ENCODE measurements around a stretch of chr17.

DNA sequence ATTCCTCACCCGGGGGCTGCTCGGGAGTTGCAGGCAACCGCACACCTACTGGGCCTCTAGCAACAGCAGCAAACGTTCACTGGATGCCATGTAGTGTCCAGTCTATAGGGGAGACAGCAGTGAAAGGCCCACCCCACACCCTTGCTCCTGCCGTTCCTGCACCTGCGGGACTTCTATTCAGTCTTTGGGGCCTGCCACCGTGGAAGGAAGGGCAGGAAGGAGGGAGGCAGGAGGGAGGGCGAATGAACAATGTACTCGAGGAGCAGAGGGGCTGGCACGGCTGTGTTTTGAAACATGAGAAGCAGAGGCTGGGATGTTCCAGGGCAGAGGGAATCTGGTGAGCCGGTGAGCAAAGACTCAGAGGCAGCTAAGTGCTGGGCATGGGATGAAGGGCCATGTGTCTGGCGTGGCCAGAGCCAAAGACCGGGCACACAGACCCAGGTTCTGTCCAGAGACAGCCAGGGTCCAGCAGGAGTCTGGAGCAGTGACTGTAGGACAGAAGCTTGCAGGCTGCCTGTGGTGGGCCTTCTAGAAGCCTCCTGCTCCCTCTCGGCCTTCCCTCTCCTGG lies 15.3 kb downstream of the SLC5A10 start:
- RRBS, result 70% methylated on average over 4 of the region's 14 CpGs

DNA sequence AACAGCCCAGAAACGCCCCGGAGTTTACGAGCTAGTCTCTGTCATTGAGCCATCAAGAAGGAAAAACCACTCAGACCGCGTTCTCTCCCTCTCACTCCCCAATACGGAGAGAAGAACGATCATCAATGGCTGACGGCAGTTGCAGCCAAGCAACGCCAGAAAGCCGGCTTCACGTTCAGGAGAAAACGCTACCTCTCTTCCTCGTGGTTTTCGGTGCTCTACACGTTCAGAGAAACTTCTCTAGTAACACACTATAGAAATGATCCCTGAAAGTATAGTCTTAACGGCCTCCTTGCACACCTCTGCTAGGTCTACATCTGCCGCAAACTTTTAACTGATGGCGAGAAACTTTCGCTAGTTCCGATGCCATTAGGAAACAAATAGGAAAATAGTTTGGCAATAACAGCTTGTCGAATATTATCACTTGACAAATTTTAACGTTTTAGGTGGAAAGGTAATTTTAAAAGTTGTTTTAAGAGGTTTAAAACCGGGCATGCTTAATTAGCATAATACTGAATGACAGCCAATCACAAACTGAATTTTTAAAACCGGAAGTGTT lies 47.1 kb upstream of the EPN2 start:
- RRBS, result no CpG with 5 or more reads among the region's 24 CpGs

- RRBS, result 83% methylated on average over 1 of the region's 29 CpGs
Measured at GRCh38 chr17:19336568-19337708, 25.6 kb downstream of the B9D1 start.

- RRBS, result 1% methylated on average over 6 of the region's 67 CpGs
Measured at GRCh38 chr17:19377415-19378358, 611 bp upstream of the MAPK7 start.

DNA sequence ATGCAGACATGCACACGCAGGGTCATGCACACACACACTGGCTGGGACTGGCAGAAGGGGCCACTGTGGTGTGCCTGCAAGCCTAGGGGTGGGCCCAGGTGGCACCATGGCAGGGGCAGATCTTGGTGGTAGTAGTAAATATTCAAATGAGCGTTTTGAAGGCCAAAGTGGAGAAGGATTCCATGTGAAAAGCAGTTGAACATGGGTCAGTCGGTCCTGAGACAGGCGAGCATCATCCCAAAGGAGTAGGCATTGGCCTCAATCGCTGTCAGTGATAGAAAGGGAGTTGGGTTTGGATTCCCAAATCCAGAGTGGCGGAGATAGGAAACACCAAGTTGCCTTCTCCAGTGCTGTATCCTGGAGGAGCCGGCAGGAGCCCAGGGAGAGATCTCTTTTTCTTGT lies 41.2 kb downstream of the RNF112 start:
- RRBS, result 100% methylated on average over 1 of the region's 7 CpGs

DNA sequence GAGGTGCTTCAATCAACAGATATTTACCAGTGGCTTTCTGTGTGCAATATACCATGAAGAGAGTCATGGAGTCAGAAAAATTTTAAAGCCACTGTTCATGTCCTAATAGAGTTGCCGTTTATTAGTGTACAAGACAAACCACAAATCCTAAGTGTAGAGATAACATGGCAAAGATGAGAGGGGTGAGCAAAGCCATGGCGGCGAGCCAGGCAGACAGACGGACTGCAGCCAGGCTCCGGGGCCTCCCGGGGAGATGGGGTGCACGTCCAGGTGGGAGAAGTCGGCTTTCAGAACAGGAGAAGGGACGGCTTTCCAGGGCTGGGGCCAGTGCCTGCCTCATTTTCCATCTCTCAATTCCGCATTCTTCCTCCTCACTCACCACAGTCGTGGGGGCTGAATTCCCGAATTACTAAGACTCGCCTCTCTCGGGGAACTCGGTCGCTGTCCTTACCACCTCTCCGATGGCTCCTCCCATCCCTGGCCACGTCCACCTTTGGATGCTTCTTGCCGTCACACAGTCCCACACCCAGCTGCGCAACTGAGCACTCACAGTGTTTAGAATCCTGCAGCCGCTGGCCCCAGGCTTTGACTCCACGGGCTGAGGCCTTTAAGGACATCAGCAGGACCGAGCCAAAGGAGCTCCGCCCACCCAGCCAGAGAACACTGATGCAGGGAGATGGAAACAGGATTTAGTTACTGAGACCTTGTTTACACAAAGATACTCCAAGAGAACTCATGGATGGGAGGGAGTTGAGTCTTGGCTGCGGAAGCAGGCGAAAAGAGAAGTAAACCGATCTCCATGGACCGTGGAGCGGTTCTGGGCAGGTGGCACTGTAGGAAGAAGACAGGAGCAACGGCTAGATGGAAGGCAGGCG lies 59.6 kb downstream of the RNF112 start:
- RRBS, result no CpG with 5 or more reads among the region's 31 CpGs

GRCh38 chr17:19529364-19529931 lies 4.2 kb upstream of the SLC47A1 start:
- RRBS, result no CpG with 5 or more reads among the region's 5 CpGs

DNA sequence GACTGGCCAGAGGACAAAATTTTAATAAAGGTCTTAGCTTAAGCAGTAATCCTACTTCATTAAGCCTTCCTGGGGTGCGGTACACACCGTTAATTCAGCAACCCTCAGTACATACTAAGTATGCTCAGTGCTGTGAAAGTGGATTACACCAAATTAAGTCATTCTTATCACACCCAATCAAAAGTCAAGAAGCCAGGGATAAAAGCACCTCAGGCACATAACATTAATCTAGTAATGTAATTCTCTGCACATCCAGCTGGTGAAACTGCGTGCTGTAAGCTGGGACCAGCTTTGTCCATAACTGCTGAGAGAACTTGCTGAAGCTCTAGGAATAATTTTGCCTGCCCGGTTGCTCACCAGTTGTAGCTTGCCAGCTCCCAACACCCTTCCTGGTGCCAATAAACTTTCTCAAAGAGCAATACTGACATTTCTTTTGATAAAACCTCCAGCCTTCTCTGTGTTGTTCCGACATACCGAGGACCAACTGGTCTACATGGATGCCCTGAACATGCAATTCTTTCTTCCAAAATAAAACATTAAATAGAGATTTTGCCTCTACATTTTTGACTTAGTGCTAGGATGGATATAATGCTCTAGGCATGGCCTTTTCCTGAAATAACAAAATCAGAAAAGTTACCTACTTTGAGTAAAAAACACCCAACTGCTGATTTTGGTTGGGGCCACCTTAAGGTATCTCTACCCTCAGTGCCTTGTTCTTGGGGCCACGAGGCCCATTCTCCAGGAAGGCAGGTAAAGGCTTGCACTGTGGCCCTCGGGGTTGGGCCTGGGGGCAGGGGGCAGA lies 45.0 kb downstream of the SLC47A1 start:
- RRBS, result no CpG with 5 or more reads among the region's 8 CpGs

- RRBS, result no CpG with 5 or more reads among the region's 4 CpGs
Measured at GRCh38 chr17:19768028-19768358, 19.9 kb upstream of the ALDH3A1 start.

- RRBS, result no CpG with 5 or more reads among the region's 8 CpGs
Measured at GRCh38 chr17:19795946-19796353, 47.9 kb upstream of the ALDH3A1 start.

DNA sequence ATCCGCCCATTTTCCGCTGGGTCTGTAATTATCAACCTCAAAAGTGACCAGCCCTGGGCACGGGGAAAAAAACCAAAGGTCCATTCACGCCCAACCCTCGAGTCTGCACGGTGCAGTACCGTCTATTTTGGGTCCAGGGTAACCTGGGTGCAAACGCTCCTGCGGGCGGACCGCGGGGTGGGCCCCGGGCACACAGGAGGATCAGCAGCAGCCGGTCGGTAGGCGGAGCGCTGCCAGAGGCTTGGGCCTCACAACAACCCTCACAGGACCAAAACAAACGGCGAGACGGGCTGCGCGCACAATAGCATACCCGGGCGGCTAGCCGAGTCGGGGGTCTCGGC lies 859 bp downstream of the ULK2 start:
- RRBS, result 1% methylated on average over 14 of the region's 27 CpGs

DNA sequence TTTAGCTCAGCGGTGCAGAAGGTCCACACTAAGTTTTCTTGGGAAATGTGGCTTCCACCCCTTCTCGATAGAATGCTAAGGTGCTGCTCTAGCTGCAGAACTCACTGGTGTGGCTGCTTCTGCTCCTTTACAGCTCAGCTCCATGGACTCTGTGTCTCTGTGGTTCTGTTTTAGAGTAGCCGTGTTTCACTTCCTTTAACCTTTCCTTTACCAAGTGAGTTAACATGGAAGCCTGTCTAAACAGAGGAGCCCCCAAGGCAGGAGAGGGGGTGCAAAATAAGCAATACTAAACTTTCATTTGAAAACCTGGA lies 65.3 kb downstream of the SPECC1 start:
- RRBS, result no CpG with 5 or more reads among the region's 3 CpGs

DNA sequence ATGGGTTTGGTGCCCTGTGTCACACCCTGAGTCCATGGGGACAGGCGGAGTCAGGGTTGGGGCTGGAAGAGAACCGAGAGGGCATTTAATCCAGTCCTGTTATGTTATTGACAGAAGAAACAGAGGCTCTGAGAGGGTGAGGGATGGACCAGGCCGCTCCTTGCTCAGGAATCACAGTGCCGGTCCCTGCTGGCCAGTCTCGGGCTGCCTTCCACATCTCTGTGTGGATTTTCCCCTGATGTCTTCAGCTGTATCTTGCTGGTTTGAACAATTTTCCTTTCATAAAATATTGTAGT lies 86.6 kb downstream of the SPECC1 start:
- RRBS, result no CpG with 5 or more reads among the region's 5 CpGs

DNA sequence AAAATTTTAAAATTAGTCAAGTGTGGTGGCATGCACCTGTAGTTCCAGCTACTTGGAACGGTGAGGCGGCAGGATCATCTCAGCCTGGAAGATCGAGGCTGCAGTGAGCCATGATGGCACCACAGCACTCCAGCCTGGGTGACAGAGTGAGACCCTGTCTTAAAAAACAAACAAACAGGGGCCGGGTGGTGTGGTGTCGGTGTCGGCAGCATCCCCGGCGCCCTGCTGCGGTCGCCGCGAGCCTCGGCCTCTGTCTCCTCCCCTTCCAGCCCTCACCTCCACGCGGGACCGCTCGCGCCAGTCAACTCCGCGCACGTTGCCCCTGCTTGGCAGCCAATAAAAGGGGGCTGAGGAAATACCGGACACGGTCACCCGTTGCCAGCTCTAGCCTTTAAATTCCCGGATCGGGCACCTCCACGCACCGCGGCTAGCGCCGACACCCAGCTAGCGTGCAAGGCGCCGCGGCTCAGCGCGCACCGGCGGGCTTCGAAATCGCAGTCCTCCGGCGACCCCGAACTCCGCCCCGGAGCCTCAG lies 204.6 kb downstream of the CDRT15L2 start:
- RRBS, result 13% methylated on average over 1 of the region's 46 CpGs

DNA sequence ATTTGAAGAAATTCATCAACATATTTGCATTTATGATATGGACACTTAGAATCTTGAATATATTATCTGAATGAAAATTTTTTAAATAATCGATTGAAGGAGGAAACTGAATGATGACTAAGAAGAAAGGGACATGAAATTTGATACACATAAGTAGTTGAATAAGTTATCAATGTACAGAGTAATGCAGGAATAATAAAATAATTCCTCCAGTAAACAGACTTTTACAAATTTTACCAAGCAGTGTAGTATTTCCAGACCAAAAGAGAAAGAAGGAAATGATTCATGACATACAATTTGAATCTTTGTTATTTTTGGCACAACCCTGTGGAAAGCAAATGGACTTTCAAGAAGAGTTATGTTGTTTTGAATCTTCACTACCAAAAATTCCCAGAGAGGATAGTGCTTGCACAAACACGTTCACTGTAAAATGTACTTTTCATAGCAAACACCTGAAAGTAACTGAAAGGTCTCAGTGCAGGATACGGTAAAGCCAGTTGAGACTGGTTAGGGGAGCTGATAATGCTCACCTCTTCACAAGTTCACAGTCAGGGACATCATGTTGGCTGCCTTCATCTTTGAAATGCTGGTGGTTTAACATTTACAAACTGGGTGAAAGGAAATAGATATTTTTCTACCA lies 107.1 kb downstream of the USP22 start:
- RRBS, result no CpG with 5 or more reads among the region's 3 CpGs

DNA sequence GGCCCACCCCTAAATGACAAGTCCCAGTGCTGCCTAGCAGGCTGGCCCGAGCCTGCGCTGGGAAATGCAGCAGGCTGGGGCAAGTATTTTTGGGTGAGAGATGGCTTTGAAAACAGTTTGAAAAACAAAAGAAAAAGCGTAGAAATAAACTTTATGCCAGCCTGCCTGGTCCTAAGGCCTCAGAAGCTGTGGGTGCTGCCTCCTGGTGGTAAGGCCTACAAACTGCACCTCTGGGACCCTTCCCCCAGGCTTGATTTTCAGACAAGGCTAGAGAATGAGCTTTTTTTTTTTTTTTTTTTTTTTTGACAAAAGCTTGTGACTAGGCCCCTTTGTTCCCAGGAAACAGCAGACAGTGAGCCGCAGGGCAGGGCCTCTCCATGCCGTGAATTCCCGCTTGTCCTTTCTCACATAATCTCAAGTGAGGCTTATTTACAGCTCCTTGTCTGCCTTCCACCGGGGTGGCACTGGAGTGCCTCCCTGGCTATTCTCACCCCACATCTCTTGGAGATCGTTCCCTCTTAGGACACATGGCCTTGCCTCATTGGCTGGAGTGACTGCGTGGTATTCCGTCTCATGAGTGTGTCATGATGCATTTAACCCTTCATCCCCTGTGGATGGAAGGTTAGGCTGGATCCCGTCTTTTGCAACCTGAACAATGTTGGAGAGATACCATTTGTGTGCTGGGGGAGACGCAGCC lies 49.8 kb downstream of the USP22 start:
- RRBS, result no CpG with 5 or more reads among the region's 12 CpGs

DNA sequence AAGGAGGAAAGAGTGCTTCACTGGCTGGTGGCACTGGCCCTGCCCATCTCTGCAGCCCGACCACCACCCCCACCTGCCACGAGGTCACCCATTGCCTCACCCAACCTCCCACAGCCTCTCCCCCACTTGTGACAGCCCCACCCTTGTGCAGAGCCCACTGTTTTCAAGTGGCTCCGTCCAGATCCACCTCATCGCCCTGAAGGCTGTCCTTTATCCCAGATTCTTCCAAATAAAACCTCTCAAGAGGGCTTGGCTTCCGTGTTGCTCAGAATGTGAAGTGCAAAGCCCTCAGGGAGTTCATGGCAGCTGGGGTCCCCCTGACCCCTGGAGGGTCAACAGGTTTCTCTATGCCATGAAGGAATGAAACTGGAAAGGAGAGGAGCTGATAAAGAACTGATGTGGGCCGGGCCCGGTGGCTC lies 39.6 kb downstream of the USP22 start:
- RRBS, result no CpG with 5 or more reads among the region's 7 CpGs

DNA sequence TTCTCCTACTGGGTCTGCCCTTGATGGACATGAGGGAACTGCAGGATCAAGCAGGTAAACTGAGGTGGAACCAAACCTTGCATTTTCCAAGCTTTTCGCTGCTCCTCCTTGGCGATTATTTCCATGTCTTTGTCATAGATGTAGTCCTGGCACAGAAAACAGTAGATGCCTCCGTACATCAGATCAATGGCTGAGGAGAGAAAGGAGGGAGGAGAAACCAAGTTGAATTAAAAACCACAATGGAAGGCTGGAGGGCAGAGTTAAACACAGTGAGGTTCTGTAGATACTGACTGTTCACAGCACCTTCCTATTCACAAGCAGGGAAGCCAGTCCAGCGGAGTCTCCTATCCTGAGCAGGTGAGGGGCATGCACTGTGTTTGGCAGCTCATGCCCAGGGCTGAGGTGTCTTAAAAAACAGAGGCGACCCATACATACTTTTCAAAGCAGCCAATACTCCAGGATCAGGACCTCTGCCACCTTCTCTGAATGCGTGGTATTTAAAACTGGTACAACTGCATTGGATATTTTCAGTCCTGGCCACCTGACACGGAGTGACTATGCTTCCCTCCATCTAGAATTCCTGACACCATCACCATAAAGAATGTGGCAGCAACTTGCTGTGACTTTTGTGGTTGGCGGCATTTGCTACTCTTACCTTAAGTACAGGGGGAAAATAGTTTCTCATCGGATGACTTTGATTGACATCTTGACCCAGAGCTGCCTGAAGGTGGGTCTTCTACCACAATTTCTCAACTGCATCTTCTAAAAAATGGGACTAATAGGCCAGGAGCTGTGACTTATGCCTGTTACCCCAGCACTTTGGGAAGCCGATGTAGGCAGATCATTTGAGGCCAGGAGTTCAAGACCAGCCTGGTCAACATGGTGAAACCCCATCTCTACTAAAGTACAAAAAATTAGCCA lies 21.5 kb downstream of the USP22 start:
- RRBS, result no CpG with 5 or more reads among the region's 10 CpGs

- RRBS, result no CpG with 5 or more reads among the region's 2 CpGs
Measured at GRCh38 chr17:21268162-21268463, 14.9 kb upstream of the NATD1 start.

DNA sequence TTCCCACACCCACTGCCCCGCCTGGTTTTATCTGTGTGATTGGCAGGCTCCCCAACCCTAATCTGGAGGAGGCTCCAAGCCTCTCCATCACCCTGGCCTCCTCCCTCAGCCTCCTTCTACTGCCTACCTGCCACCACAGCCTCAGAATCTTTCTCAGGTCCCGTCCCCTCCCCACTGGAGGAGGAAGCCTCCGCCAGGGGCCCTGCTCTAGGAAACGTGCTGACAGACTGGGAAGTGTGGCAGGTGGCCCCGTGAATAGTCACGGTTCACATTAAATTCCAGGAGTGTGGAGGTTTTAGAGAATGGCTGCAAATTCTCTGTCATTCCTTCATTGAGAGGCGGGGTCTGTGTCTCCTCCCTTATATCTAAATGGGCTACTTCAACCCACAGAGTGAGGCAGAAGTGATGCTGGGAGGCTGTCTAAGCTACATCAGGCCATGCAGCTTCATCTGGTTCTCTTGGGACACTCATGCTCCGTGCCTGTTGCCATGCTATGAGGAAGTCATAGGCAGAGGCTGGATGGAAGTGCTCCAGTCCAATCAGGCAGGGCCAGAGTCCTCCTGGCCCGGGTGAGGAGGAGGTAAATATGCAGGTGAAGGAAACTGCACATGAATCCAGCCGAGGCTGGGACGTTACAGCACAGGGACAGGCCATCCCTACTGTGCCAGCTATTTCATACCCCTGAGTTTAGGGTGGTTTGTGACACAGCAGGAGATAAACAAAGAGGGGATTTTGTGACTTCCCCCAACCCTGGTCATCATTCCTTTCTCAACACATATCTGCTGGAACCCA lies 11.2 kb upstream of the MAP2K3 start:
- RRBS, result no CpG with 5 or more reads among the region's 11 CpGs